Peyer's patch (tissue), 4 donors: Measurements from ENCODE around the gene IFT81.

- PRO-cap = no peak
- RAMPAGE, long total RNA, 4 experiments = no peak in any of the 4 experiments
These were observed 11.5 kb downstream of the MYO1H start for GRCh38 chr12:109359076-109359791.

- PRO-cap = no peak
- RAMPAGE, long total RNA, 4 experiments = no peak in any of the 4 experiments
These were observed 13.3 kb downstream of the KCTD10 start for GRCh38 chr12:109463880-109464211.

GRCh38 chr12:109520822-109521799 is 43.7 kb downstream of the UBE3B start:
- PRO-cap = no peak
- RAMPAGE, long total RNA, 4 experiments = no peak in any of the 4 experiments

- PRO-cap = no peak
- RAMPAGE, long total RNA, 4 experiments = no peak in any of the 4 experiments
These were observed 5.9 kb downstream of the MMAB start for GRCh38 chr12:109567355-109567772.

GRCh38 chr12:109579405-109580174 is 6.0 kb downstream of the MVK start:
- PRO-cap = no peak
- RAMPAGE, long total RNA, 4 experiments = no peak in any of the 4 experiments

GRCh38 chr12:109946411-109947186 is 46.5 kb downstream of the TCHP start:
- PRO-cap = no peak
- RAMPAGE, long total RNA, 4 experiments = no peak in any of the 4 experiments

GRCh38 chr12:109995202-109996162 is 686 bp downstream of the GIT2 start:
- PRO-cap = no peak
- RAMPAGE, long total RNA, 4 experiments = no peak in any of the 4 experiments

DNA sequence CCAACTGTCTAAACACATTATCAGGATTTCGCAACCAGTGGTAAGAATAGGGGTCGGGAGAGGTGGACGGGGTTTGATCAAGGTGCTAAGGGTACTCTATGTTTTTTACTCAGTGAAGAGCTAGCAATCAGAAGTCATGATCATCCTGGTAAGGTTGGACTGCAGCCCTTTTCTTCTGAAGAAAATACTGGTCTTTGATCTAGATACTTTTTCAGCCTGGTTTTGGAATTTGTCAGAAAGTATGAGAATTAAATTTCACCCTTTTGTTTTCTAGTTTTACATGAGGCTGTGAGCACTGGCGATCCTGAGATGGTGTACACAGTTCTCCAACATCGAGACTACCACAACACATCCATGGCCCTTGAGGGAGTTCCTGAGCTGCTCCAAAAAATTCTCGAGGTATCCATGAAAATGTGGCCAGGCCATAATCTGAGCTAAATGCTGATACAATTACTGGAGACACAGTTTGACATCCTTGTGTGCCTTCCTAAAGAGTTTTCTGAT is 13.7 kb downstream of the ANKRD13A start:
- PRO-cap = no peak
- RAMPAGE, long total RNA, 4 experiments = no peak in any of the 4 experiments

- PRO-cap = no peak
- RAMPAGE, long total RNA, 4 experiments = no peak in any of the 4 experiments
These were observed 19.8 kb downstream of the ANKRD13A start for GRCh38 chr12:110018913-110019547.

GRCh38 chr12:110107648-110108299 is 16.4 kb upstream of the IFT81 start:
- PRO-cap = no peak
- RAMPAGE, long total RNA, 4 experiments = no peak in any of the 4 experiments

- PRO-cap = bidirectional peak, plus-strand start at chr12:110124363, minus-strand start at chr12:110124125
- RAMPAGE, long total RNA, 4 experiments = start-site peak on the plus strand in 4 of 4 experiments, at chr12:110124350-110124570 at its widest, 7 to 25 reads per replicate
These were observed at the start of gene IFT81 for GRCh38 chr12:110123875-110125062. Gene IFT81 (plus strand): TSS chr12:110124357.

DNA sequence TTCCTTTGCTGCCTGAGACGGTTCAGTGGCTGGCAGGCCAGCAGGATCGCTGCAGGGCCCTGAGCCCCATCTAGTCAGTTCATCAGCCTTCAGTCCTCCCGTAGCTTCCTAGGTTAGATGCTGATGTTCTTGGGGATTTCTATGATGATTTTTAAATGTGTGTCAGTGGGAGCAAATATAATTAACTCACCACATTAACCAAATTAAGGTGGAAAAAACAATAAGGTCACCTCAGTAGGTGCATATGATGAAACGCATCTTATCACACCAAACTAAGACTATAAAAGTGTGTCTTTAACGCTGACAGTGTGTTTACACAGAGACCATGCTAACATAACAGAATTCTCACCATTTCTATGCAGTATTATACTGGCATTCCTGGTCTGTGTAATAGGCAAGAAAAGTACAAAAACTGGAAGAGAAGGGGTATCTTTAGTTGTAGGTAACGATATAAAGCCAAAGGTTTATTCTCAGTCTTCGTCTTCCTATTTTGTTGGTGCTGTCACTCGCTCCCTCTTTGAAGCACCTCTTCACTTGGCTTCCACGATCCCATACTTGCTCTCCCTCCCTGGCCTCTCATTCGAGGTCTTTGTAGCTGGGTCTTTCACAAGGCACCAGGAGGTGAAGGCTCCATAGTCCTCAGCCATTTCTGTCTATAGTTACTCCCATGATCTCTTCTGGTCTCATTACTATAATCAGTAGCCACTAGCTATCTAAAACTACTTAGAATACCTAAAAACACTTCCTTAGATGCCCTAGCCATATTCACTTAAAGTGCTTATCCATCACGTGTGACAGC is 56.7 kb downstream of the ATP2A2 start:
- PRO-cap = no peak
- RAMPAGE, long total RNA, 4 experiments = no peak in any of the 4 experiments

DNA sequence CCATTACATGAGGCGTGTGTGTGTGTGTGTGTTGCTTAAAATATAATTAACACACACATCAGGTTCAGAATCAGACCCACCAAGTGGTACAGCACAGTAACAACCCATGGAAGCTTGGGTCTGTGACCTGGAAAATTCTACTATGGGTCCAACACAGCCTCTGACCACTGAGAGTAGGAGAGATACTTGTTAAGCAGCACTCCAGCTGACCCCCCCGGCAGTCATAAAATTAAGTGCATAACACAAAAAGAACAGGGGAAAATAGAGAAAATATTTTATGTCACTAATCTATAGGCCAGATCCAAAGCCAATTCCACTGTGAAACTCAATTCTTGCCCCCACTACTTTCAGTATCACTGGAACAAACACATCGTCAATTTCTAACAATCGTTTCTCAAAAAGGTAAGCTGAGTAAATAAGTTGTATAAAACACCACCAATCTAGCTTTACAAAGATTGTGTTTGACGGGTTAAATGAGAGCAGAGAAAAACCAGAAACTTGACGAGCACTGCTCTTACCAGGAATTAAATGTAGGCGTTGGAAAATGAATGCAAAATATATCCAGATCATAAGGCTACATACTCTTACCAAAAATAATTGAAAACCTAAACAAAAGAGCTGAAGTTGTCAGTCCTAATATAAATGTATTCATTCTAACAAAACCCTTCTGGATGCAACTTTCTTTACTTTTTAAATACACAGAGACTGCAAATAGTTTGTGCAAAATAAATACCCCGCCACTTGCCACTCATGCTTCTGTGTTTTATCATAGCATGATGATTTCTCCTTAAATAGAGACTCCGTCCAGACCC is 32.5 kb downstream of the RAD9B start:
- PRO-cap = no peak
- RAMPAGE, long total RNA, 4 experiments = no peak in any of the 4 experiments

GRCh38 chr12:110567102-110567627 is 16.0 kb downstream of the PPTC7 start:
- PRO-cap = no peak
- RAMPAGE, long total RNA, 4 experiments = no peak in any of the 4 experiments

- PRO-cap = no peak
- RAMPAGE, long total RNA, 4 experiments = no peak in any of the 4 experiments
These were observed 5.4 kb upstream of the HVCN1 start for GRCh38 chr12:110694153-110694939.

GRCh38 chr12:110732939-110733538 is 9.7 kb downstream of the PPP1CC start:
- PRO-cap = no peak
- RAMPAGE, long total RNA, 4 experiments = no peak in any of the 4 experiments

DNA sequence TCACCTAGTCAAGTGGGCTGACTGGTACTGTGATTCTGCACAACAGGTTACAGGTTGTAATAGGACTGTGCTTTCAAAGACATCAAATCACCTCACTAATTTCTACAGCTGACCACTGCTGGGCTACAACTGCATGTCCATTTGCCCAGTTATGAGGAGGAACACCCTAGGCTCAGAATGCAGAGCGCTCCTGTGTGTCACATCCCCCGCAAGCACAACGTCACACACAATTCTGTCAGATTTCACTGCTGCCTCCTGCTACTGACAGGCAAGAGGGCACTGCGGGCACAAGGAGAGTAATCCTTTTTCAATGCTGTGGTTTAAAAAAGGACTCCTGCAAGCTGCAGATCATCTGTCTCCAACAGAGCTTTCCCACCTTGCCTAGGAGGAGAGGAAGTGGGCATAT is 4.2 kb downstream of the PPP1CC start:
- PRO-cap = no peak
- RAMPAGE, long total RNA, 4 experiments = no peak in any of the 4 experiments

GRCh38 chr12:110776282-110776945 is 33.7 kb upstream of the PPP1CC start:
- PRO-cap = no peak
- RAMPAGE, long total RNA, 4 experiments = no peak in any of the 4 experiments

GRCh38 chr12:110888013-110888274 is 32.4 kb downstream of the MYL2 start:
- PRO-cap = unidirectional peak, minus-strand start at chr12:110888117
- RAMPAGE, long total RNA, 4 experiments = no peak in any of the 4 experiments

DNA sequence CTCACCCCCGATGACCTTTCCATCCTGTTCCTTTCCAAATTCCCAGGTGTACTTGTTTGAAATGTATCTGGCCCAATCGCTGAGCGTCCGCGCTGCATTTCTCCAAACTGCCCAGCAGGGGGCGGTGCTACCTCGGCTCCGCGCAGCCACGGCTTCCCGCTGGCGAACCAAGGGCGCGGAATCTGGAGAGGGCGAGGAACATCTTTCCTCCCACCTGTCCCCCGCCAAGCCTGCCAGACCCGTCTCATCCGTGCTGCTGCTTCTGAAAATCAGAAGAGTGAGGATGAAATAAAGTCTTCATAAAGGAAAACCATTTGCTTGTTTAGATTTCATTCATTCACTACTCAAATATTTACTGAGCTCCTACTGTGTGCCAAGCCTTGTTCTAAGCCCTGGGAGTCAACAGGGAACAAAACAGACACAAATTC is 16.8 kb upstream of the MYL2 start:
- PRO-cap = no peak
- RAMPAGE, long total RNA, 4 experiments = no peak in any of the 4 experiments